Colic lymph node (tissue), 1 donor: Measurements from ENCODE around the genes GOLGA2, SET and PKN3.

- PRO-cap: no peak
Observed at GRCh38 chr9:128078214-128079404, 10.6 kb downstream of the SLC25A25 start.

GRCh38 chr9:128098166-128099196, 29.0 kb downstream of the PTGES2 start:
- PRO-cap: bidirectional peak, plus-strand start at chr9:128098541, minus-strand start at chr9:128098291; bidirectional peak, plus-strand start at chr9:128099058, minus-strand start at chr9:128098749

- PRO-cap: no peak
Observed at GRCh38 chr9:128099197-128099687, 28.3 kb downstream of the PTGES2 start.

DNA sequence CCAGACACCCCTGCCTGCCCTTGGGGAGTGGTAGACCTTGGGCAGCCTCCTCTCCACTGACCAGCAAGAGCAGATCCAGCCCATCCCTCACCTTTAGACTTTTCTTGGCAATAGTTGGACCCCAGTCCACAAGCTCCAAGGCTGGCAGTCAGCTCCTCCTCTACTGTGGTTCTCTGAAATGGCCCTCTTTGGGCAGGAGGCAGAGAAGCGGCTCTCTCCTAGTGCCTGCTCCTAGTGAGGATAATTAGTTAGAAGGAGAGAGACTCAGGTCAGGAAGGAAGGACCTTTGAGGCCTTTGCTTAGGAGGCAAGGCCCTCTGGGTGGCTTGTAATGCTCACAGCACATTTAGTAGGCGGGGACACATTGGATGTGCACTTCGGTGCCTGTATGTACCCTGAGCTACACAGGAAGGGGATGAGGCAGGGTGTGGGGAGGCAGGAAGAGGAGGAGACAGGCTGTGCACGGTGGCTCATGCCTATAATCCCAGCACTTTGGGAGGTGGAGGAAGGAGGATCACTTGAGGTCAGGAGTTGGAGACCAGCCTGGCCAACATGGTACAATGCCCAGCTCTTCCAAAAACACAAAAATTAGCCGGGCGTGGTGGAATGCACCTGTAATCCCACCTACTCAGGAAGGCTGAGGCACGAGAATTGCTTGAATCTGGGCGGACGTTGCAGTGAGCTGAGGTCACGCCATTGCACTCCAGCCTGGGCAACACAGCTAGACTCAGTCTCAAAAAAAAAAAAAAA, 7.2 kb upstream of the LCN2 start:
- PRO-cap: bidirectional peak, plus-strand start at position 417 of the sequence, minus-strand start at position 360 of the sequence

DNA sequence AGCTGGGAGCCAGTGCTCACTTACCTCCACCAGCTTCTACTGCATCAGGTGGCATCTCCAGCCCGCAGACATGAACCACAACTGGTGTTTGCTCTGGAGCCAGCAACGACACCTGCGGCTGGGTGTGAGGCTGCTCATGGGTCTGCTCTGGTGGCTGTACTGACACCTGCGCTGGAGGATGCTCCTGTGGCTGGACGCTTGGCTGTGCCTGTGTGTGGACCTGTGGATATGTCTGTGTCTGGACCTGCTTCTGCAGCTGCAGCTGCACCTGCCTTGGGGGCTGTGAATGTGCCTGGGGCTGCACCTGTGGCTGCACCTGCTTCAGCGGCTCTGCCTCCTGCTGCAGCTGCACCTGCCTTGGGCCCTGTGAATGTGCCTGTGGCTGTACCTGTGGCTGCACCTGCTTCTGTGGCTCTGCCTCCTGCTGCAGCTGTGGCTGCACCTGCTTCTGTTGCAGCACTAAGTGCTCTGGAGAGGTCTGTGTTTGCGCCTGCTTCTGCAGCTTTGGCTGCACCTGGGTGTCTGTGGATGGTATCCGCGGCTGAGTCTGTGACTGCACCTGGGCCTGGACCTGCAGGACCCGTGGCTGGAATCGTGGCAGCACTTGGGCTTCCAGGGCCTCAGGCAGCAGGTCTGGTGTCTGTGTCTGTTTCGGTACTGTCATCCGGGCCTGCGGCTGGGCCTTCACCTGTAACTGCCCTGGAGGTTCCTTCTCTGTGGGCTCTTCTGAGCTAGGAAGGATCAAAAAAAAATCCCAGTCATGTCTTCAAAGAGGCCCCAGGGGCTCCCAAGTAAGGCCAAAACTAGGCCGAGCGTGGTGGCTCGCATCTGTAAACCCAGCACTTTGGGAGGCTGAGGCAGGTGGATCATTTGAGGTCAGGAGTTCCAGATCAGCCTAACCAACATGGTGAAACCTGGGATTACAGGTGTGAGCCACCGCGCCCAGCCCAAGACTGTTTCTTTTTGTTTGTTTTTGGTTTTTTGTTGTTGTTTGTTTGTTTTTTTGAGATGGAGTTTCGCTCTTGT, 12.4 kb downstream of the CIZ1 start:
- PRO-cap: no peak

GRCh38 chr9:128190033-128190504, 1.3 kb downstream of the CIZ1 start:
- PRO-cap: no peak

- PRO-cap: no peak
Observed at GRCh38 chr9:128215668-128216482, 12.7 kb downstream of the DNM1 start.

- PRO-cap: no peak
Observed at GRCh38 chr9:128265466-128266295, 10.1 kb downstream of the GOLGA2 start.

DNA sequence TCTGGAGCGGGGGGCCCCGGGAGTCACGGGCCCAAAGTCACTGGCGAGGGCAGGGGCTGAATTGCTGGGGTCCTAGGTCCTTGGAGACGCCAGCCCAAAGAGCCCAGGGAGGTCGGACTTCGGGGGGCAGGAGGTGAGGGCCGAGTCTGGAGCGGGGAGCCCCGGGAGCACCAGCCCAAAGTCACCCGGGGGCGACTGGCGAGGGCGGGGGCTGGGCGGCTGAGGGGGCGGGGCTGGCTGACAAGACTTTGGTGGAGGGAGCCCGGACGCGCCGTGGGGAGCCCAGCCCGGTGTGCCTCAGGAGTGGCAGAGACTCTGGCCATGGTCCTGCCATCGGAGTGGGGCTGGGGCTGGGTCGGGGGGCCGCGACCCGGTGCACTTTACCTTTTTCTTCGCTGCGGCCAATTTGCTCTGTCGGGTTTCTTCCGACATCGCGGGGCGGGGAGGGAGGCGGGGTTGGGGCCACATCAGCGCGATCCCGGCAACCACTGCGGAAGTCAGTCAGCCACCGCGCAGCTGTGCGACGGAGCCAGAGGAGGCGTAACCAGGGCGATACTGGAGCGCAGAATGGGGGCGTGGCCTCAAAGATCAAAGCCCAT, at the start of gene GOLGA2:
TSS of gene GOLGA2 (minus strand) at position 499 of the 599 bp plus-strand sequence.
- PRO-cap: bidirectional peak, plus-strand start at position 274 of the sequence, minus-strand start at position 197 of the sequence; bidirectional peak, plus-strand start outside the sequence, minus-strand start at position 490 of the sequence

DNA sequence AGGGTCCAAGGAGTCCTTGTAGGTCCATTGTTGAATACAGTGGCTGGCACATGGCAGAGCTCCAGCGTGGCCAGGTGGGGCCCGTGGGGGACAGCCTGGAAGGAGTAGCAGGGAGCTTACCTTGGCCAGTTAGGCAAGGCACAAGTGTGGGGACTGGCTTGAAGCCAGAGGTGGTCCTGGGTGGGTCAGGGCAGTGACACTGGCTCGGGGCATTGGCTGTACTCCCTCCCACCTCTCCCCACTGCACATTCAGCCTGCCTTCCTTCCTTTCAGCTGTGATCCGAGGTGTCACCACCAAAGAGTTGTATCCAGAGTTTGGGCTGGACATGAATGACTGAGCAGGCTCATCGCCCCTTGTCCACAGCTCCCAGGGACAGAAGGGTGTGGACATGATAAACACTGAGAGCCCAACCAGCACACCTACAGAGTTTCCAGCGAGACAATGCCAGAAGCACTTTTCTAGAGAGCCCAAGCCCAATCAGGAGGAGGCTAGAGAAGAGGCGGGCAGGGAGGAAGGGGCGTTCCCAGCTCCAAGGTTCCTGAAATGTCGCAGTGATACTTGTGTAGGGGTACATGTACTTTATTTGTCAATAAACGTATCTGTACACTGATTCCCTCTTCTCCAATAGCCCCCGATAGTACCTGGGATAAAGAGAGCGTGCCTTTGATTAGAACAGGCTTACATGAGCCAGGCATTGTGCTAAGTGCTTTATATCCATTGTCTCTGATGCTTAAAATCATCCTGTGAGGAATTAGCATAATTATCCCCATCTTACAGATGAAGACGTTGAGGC, 12.5 kb downstream of the SWI5 start:
- PRO-cap: no peak

- PRO-cap: no peak
Observed at GRCh38 chr9:128298762-128299478, 22.8 kb downstream of the SWI5 start.

- PRO-cap: no peak
Observed at GRCh38 chr9:128321708-128322303, 441 bp downstream of the TRUB2 start.

DNA sequence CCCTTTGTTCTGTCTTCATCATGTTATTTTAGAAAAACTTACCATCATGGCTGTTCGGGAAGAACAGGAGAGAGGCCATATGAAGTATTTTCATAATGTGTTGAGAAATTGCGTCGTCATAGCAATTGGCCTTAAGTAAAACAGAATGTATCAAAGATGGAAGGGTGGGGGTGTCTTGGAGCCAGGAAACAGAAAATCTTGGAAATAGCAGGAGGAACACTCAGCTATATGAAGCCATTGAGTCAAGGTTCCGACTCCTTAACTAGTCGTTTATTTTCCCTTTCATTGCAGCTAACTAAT, 1.3 kb downstream of the SPTAN1 start:
- PRO-cap: no peak

DNA sequence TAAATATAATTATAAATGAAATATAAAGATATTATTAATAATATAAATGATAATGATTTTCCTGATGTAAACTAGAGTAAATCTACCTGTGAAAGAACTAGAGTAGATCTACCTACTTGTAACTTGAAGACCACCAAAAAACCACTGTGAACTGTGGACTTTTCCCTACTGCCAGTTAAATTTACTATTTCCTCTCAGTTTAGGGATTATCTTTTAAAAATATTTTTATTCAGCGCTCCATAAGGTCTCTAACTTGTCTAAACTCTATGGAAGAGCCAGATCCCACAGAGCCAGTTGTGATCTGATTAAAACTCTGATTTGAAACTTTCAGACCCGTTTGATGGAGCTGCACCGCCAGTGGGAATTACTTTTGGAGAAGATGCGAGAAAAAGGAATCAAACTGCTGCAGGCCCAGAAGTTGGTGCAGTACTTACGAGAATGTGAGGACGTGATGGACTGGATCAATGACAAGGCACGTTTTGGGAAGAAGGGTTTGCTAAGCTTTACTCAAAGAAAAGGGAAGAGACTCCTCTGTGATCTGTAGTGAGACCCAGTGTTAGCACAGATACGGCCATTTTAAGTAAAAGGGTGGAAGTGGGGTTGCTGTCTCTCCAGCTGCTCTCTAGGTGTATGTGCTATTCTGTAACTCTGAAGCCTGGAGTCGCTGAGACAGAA, 22.1 kb downstream of the SPTAN1 start:
- PRO-cap: no peak

DNA sequence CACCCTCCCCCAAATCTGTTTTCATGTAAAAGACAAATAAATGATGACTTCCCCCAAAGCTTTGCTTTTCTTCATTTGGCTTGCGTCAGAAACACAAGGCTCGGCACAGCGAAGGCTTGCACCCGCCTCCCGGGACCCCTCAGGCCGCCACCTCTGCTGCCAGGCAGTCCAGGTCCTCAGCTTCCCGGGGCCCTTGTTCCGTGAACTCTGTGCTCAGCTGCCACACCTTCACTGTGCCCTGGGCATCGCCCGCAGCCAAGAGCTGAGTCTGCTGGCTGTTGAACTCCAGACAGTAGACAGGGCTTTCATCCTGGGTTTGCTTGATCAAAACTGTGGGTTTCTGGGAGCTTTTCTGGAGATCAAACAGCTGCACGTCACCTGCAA, 23.1 kb downstream of the DYNC2I2 start:
- PRO-cap: no peak

GRCh38 chr9:128635395-128636677, 20.8 kb downstream of the DYNC2I2 start:
- PRO-cap: no peak

- PRO-cap: bidirectional peak, plus-strand start at chr9:128686298, minus-strand start at chr9:128686239
Observed at GRCh38 chr9:128685897-128686771, 2.9 kb upstream of the SET start.

GRCh38 chr9:128688181-128689337, at the start of gene SET:
TSS of gene SET (plus strand) at chr9:128689222.
- PRO-cap: unidirectional peak, plus-strand start at chr9:128688495; unidirectional peak, plus-strand start at chr9:128688619; bidirectional peak, plus-strand start at chr9:128689232, minus-strand start at chr9:128689095

DNA sequence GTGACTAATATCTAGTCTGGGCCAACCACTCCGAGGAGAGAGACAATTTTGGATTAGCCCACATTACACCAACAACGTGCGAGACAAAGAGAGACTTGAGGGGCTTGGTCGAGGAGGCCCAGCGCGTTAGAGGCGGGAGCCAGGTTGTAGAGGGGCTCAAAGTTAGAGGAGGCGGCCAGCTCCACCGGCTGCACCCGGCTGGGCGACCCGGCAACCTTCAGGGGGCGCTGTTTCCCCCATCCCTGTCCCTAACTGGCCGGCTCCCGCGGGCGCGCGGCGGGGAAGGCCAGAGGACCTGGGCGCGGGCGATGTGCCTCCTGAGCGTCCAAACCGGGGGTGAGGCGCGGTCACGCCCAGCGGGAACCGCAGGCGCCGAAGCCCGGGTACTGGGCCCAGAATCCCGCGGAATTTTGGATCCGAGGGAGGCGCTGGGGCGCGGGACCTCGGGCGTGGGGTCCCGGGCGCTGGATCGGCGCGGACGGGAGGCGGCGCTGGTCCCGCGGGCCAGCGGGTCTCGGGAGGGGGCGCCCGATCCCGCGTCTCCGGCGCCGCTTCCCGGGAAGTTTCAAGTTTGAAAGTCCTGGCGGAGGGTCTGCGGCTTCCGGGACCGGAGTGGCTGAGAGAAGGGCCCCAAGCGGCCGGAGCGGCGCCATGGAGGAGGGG, at the start of gene PKN3:
TSS of gene PKN3 (plus strand) at position 239 of the 663 bp plus-strand sequence.
- PRO-cap: unidirectional peak, plus-strand start at position 266 of the sequence

GRCh38 chr9:128821812-128822912, 3.9 kb downstream of the ENDOG start:
- PRO-cap: no peak